ENCODE data around the genes H4C11, H3C11 and ZSCAN16.

GRCh38 chr6:26243728-26244276 lies 3.0 kb downstream of the H4C7 start:
- PRO-cap, result no peak

DNA sequence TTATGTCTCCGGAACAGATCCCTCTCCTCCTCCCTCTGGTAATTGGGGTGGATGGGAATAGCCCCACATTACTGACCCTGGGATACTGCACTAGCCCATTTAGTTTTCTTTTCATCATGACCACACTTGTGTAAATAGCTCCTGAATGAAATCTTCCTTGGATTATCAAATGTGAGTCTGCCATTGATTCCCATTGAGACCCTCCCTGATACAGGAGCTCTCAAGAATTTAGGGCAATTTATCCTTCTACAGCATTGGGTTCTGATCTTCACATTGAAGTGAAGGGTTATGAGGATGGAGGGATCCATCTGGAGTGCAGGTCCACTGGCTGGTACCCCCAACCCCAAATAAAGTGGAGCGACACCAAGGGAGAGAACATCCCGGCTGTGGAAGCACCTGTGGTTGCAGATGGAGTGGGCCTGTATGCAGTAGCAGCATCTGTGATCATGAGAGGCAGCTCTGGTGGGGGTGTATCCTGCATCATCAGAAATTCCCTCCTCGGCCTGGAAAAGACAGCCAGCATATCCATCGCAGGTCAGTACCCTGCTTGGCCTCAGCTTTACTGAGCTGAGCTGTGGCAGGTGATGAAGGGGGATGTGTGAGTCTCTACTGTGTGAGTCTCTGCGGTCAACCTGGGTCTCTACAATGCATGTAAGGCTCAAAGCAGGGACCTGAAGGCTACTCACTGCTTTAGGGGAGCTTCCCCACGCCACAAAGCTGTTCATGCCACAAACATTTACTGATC lies 5.3 kb downstream of the BTN3A3 start:
- PRO-cap, result no peak

GRCh38 chr6:26479037-26479398 lies 21.1 kb upstream of the BTN1A1 start:
- PRO-cap, result no peak

DNA sequence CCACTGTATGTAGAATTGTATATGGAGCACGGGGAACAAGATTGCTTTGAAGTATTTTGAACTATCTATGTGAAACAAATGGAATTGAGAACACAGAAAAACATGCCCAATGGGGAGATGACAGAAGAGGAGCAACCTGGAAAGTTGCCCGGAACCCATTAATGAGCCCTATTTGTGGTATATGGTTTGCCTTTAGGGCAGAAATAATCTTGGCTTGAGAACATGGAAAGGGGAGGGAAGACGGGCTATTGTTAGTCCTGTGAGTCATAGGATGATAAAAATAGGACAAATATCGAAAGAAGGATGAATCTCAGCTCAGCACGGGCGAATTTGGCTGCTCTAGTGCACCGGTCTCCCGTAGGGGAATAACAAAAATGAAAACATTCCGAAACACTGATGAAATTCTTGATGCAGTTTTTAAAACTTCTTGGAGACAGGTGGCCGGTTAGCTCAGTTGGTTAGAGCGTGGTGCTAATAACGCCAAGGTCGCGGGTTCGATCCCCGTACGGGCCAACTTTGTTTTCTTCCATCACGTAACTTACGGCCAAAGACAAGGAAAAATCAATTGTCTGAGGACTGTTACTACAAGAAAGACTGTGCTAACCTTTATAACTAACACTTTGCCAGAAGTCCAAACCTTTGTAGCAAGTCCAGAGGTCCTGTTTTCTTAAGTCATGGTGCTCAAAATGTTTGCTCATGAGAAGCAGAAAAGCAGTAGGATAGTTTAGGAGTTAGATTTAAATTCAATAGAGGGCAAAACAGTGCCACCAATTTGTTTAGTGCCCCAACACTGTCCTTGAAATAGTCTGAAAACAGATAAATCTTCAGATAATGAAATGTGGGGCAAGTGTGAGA lies 15.7 kb downstream of the HMGN4 start:
- PRO-cap, result unidirectional peak, plus-strand start at position 433 of the sequence

DNA sequence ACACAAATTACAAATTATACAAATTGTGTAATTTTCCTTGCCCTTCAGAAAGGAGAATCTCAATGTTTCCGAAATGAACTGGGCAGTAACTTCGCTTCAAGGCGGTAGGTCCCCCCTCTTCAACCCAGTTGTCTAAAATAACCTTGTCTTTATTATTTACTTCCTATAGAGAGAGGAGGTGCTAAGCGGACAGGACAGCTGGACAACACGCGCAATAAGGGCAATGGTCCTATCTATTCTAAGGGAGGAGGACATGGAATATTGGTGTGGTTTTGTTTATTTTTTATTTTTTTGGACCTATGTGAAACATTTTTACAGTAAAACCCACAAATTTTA lies 2.4 kb upstream of the ABT1 start:
- PRO-cap, result no peak

- PRO-cap, result no peak
These were observed 2.1 kb upstream of the ABT1 start for GRCh38 chr6:26594676-26595107.

DNA sequence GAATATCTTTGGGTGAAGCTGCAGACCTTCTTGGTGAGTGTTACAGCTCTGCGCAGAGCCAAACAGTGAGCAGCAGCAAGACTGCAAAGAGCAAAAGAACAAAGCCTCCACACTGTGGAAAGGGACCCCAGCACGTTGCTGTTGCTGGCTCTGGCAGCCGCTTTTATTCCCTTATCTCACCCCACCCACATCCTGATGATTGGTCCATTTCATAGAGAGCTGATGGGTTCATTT lies 176.6 kb downstream of the H2BC11 start:
- PRO-cap, result bidirectional peak, plus-strand start outside the sequence, minus-strand start at position 137 of the sequence

DNA sequence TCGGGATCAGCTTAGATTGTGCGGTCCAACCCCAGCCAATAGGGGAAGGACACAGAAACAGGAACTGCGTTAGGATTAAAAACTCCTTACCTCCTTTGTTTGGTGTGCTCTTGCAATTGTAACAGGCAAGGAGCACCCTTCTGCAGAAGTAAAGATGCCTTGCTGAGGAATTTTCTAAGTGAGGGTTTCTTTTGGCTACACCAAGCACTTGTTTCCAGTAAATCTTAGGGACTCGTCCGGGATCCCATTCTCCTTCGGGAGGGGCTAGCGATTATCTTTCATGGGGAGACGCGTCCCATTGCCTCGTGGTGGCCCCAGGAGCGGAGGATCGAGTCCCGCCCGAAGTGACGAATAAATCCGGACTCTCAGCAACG lies 31.3 kb downstream of the H2AC12 start:
- PRO-cap, result bidirectional peak, plus-strand start at position 115 of the sequence, minus-strand start outside the sequence

GRCh38 chr6:27298121-27298602 lies 13.9 kb downstream of the POM121L2 start:
- PRO-cap, result no peak

GRCh38 chr6:27471466-27472019 lies 1.4 kb downstream of the ZNF184 start:
- PRO-cap, result no peak

GRCh38 chr6:27775865-27776348 lies 31.8 kb downstream of the H2BC13 start:
- PRO-cap, result no peak

GRCh38 chr6:27823628-27824366 lies at the start of gene H4C11:
Gene H4C11 (plus strand): TSS chr6:27824092.
- PRO-cap, result no peak

- PRO-cap, result no peak
These were observed 617 bp downstream of the H4C12 start for GRCh38 chr6:27830457-27831428.

GRCh38 chr6:27836491-27836701 lies 1.8 kb downstream of the H2AC15 start:
- PRO-cap, result no peak

DNA sequence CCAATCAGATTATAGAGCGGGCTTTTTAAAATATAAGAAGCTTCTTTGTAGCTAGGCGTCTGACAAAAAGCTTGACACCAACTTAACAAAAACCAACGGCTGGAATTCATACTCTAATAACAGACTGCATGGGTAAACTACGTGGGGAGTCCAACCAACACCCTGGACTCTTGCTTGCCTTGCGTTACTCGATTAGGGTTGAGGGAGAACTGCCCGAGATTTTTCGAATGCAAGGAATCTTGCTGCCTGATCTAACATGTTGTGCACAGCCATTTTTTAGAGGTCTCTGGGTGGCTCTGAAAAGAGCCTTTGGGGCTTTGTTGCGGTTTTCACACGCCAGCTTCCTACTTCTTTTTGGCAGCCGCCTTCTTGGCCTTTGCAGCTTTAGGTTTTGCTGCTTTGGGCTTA lies 879 bp downstream of the H1-5 start:
- PRO-cap, result no peak

- PRO-cap, result bidirectional peak, plus-strand start at chr6:27872111, minus-strand start at chr6:27872177; bidirectional peak, plus-strand start at chr6:27872453, minus-strand start at chr6:27872346
These were observed at the start of gene H3C11 for GRCh38 chr6:27871709-27872618. Gene H3C11 (minus strand): TSS chr6:27872346.

DNA sequence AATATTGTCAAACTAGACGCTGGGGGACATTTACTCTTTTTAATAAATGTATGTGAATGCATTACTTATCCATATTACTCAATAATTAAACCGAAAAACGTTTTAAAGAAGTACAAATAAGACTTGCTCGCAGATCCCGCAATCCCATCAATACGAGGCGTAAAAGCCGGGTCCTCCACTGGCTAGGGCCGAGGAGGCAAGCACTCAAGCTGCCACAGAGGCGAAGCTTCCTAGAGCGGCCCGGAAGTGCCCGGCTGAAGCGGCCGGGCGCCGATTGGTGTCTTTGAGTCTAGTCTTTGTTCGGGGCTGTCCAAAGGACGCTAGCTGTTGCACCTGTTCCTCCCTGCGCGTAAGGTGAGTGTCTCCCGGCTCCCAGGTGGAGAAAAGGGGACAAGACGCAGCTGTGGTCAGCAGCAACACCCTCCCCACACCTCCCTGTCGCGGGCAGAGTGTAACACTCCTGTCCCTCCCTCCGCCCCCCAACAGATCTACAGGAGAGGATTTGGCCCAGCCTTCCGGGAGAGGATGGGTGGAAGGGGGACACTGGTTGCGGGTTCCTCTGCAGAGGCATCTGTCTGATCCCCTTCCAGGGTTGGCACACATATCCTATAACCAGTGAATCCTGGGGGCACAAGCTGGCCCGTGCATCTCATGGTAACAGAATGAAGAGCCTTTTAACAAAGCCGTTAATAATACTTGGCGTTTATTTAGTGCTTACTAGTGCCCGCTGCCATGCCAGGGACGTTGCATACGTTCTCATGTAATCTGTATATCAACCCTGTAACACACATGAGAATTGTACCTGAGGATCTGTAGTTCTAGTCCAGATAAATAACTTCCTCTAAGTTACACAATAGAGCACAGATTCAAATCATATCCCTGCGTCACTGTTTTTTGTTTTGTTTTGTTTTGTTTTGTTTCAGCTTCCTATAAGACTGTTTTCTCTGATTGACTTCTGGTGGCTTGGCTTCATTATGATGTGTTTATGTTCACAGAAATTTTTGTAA lies at the start of gene ZSCAN16:
Gene ZSCAN16 (plus strand): TSS at position 286 of the 1,007 bp plus-strand sequence.
- PRO-cap, result bidirectional peak, plus-strand start at position 299 of the sequence, minus-strand start at position 205 of the sequence

GRCh38 chr6:28220463-28221123 lies 4.5 kb upstream of the ZSCAN9 start:
- PRO-cap, result no peak

DNA sequence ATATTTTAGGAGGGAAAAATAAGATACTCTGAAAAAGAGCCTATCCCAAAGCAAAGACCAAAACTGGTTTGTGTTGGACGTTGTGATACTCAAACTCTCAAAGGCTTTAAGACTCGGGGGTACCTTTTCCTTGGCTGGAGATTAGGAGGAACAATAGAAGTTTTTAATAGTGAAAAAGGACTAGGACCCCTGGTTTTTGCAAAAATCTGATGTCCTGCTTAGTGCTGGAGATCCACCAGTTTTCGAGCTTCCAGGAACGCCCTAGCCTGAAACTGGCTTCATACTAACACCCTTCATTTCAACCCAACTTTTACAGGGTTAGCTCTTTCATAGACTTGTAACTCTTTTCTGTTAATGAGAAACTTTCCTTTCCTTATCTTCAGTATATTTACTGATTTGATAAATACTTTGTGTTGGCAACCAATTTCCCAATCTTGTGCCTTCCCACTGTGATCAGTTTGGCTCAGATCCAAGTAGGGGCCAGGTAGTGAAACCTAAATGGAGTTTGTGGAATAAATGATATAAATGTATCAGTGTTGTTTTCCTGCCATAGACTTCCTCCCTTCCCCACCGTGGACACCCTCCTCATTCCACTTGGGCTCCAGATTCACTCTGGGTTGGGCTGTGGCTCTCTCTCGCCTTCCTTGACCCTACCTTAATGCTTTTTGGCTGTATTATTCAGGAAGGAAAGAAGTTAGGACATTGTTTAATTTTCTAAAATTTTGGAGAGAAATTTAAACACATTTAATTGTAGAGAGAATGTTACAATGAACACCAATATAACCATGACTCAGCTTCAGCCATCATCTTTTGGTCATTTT lies 1.2 kb downstream of the ZKSCAN3 start:
- PRO-cap, result no peak

DNA sequence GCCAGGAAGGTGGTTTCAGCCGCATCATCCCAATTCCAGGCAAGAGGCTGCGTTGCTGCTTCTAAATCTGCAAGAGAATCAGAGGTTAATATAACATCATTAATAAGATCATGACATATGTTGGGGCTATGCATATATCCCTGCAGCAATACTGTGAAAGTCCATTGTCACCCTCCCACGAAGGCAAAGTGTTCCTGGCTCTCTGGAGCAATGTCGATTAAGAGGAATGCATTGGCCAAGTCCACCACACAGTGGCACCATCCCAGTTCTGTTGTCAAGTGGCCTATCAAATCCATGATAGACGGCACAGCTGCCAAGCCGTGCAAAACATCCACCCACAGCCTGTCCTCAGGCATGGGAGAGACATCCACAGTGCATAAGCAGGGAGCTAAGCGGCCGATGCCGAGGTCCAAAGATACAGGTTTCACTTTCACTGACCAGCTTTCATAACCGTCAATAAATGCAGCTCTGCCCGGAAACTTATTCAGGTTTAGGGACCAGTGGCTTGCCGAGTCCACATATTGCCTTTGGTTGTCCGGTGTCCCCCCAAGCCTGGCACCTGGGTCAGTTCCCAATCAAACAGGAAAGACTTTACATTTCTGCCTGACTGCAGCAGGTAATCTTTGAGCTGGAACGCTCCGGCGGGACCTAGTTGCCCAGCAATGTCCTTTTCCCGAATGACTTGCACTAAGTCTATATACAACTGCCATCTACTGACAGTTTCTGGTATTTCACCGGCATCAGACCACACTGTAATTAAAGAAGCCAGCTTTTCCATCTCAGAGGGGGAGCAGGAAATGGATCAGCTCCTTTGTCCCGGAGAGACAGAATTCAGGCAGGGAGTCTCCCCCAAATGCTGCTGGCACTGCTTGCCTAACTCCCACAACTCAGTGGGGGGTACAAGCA lies 6.1 kb downstream of the ZKSCAN3 start:
- PRO-cap, result unidirectional peak, minus-strand start at position 664 of the sequence

All from jejunum (tissue), 1 donor.